LNCaP clone FGC (cell line): ENCODE measurements around a stretch of chr14.

GRCh38 chr14:76772704-76773412 is 11.6 kb downstream of the VASH1 start:
- RRBS, 2 experiments: no CpG with 5 or more reads among the region's 13 CpGs

DNA sequence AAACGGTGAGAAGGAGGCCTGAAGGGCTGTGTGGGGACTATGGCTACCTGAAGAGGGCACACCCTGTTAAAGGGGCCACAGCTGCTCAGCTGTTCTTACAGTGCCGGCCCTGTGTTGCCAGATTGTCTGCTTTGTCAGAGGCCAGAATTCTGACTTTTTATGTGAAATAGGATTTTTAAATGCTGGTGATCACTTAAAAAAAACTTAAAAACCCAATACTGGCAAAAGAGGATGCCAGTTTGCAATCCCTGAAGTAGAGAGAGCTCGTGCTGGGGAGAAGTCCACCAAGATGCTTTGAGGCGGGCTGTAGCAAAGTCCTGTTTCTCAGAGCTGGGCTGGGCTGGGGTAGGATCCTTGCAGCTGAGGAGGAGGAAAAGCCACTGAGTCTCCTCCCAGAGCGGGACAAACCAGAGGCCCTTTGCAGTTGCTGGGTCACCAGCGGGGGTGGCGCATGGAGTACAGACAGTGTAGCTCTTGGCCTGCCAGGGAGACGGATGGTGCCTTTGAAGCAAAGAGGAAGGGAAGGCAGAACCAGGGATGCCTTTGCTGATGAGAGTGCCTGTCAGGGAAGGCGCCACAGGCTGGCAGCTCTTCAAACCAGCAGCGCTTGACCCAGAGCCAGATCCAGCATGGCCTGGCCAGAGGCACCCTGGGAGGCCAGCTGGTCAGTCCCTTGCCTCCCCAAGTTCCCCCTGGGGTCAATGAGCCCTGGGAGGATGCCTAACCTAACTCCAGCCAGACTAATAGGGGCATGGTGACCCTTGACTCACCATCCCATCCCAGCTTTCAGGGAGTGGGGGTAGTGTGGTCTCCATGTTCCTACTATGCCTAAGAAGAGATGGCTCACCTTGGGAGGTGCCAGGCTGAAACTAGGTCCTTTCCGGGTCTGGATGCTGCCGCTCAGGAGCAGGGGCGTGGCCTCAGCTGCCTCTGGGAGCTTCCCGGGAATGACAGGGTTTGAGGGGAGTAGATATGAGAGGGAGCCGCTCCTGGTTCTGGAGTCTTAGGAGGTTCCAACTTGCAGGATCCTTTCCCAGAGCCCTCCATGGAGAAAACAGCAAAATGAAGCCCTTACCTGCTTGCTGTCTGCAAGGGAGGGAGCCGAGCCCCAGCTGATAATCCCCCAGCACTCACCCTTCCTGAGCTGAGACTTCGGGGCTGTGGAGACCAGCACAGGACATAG is 19.7 kb downstream of the VASH1 start:
- RRBS, 2 experiments: 88 to 94% methylated on average over 4 of the region's 17 CpGs

DNA sequence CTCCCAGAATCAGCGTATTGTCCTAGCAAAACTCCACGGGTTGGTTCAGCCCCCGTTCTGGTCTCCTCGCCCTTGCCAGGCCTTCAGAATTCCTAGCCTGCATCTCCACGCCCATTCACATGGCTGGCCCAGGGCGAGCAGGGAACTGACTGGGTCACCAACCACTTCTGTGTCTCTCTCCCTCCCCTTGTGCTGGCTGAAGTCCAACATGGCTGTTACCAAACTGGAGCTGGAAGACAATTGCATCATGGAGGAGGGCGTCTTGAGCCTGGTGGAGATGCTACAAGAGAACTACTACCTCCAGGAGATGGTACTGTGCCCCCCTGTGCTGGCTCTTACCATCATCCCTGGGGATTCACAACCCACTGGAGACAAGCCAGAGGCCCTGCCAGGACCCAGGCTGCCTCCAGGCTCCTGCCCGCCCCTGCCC is 9.8 kb downstream of the LRRC74A start:
- RRBS, 2 experiments: no CpG with 5 or more reads among the region's 8 CpGs

GRCh38 chr14:76894263-76894798 is 68.1 kb downstream of the LRRC74A start:
- RRBS, 2 experiments: no CpG with 5 or more reads among the region's 6 CpGs

DNA sequence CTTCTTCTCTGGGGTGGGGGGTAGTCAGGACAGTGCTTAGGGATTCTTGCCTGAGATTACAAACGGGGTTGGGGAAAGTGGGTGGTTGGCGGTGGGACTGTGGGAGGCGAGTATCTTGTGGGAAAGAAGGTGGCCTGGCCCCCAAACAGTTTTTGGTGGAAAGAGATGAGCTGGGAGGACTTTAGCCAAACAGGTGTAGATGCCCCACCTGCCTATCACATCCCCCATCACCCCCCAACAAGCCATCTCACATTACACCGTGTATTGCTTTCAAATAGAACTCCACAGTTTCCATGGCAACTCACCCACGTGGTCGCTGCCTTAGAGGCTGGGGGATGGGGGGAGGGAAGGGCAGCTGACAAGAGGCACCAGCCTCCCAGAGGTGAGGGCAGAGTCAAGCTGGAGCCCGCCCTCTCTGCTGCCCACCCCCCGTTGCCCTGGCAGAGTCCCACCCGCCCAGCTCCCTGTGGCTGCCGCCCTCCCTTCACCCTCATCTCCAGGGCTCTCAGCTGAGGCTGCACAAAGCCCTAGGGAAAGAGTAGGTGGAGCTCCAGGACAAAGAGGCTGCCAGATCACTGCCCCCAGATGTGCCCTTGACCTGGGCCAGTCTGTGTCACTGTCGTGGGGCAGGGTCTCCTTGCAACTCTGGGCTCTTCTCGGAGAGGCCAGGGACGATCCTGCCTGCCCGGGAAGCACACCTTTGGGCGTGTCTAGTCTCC is 98.4 kb downstream of the LRRC74A start:
- RRBS, 2 experiments: 89 to 94% methylated on average over 2 of the region's 15 CpGs

DNA sequence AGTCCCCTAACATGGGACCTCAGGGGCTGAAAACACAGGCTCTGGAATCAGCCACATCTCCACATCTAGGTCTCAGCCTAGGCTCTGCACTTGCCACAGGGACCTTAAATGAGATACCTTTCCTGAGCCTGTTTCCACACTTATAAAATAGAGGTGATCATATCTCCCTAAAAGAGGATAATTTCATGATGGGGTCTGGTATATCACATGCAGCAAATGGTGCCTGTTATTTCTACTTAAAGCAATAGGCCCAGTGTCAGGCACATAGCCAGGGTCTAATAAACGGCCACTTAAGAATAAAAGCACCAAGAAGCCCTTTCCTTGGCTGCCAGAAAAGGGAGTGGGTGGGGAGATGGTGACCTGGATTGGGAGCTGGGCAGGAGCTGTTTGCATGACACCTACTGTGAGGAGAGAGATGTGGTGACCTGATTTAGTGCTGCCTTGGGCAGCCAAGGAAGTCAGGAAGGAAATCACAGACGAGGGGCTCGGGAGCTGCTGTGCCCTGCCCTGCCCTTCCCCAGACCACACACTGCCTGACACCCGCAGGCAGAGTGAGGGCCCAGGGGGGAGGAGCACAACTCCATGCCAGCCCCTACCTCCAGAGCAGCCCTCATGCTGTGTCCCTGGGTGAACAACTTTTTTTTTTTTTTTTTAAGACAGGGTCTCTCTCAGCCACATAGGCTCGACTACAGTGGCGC is 71.1 kb downstream of the IRF2BPL start:
- RRBS, 2 experiments: no CpG with 5 or more reads among the region's 6 CpGs

- RRBS, 2 experiments: no CpG with 5 or more reads among the region's 14 CpGs
Measured at GRCh38 chr14:77041104-77041591, 12.6 kb upstream of the IRF2BPL start.

DNA sequence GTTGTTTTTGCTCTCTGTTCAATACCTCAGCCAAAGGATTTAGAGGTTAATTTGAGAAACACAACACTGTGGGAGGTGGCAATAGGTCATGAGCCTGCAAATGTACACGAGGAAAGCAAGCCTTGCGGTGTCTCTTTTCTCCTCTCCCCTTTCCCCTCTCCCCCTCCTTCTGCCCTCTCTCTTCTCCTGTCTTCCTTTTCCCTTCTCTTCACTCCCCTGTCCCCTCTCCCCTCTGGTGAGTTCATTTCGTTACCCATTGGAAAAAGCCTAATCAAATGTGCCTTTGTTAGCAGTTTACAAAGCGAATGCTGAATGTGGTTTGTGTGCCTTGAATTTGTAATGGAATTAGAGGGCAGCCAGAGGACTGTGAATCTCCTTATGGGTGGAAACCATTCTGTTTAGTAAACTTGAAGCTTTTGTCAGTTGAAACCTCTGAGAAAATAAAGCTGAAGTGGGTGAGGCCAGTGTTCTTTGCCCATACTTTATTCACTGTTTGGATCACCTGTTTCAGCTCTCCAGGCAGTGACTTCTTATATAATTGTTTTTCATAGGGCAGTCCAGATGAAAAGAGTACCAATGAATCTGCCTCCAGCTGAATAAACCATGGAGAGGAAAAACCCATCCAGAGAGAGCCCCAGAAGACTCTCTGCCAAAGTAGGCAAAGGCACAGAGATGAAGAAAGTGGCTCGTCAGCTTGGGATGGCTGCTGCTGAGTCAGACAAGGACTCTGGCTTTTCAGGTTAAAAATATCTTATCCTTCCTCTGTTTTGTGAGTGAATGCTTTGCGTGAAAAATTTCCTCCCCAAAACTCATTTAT is 7.3 kb downstream of the CIPC start:
- RRBS, 2 experiments: no CpG with 5 or more reads among the region's 6 CpGs

DNA sequence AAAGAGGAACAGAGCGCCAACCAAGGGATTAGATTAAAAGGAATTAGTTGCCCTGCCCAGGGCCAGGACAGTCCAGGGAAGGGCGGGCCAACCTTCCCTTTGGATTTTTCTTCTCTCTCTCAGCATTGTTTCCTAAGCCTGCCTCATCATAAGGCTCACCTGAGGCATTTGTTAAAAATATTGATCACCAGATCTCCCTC is 8.7 kb downstream of the CIPC start:
- RRBS, 2 experiments: no CpG with 5 or more reads among the region's 2 CpGs

DNA sequence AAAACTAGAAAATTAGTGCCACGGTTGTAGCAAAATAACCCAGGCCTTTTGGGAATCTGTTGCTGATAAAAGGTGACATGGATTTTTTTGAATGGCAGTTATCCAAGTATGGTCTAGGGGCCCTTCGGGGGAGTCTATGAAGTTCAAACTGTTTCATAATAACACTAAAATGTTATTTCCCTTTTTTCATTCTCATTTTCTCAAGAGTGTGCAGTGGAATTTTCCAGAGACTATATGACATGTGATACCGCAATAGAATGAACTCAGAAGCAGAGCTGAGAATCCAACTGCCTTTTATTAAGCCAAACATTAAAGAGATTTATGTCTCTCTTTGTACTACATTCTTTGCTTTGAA is 26.9 kb downstream of the GSTZ1 start:
- RRBS, 2 experiments: no CpG with 5 or more reads among the region's 3 CpGs

DNA sequence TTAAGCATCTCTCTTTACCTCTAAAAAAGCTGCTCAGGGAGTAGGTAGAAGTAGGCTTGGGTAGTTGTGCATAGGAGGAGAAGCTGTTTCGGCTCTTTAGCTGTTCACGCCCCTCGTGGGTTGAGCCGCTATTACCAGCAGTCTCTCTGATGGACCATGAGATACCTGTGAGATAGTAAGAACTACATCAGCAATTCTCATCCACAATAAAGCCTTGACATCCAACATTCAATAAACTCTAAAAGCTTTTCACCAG is 6.3 kb downstream of the VIPAS39 start:
- RRBS, 2 experiments: no CpG with 5 or more reads among the region's 4 CpGs

GRCh38 chr14:77907393-77908281 is 107.7 kb downstream of the ADCK1 start:
- RRBS, 2 experiments: no CpG with 5 or more reads among the region's 17 CpGs

DNA sequence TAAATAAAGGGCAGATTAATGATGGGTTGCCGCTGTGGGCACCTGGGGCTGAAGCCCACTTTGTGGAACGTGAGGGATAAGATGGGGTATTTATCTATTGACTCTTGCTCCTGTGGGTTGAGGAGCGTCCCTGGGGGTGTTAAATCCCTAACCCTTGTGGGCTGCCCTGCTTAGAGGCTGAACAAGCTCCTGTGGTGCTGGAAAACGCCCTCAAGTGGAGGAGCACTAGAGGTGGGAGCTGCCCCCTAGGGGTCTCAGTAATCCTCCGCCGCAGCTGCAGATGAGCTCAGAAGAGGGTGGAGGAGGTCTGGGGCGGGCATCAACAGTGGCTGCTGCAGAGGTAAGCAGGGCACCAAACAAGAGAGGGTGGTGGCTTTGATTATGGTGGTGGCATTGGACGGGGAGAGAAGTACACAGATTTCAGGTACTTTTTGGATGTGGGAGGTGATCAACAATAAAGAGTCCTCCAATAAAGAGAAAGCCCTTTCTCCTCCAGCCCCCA is 179.7 kb downstream of the ADCK1 start:
- RRBS, 2 experiments: no CpG with 5 or more reads among the region's 8 CpGs

GRCh38 chr14:78566021-78566408 is 395.8 kb downstream of the NRXN3 start:
- RRBS, 2 experiments: no CpG with 5 or more reads among the region's 7 CpGs

DNA sequence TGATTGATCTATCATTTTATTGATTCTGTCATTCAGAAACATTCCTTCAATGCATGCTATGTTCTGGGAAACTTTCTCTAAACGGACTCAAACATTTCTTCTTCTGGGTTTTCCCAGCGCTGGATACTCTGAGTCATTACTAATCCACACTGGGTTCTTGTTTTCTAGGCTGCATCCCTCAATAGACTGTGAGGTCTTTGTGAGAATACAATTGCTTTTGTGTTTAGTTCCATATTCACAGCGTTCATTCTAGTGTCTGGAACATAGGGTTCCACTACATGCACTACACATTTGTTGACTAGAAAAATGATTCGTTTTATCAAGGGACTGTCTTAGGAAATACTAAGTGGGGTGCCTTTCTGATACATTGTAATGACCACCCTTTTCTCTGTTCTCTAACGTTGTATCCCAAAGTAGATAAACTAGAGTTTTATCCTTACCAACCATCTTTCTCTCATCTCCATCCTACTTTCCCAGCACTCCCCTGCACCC is 878.7 kb downstream of the DIO2 start:
- RRBS, 2 experiments: no CpG with 5 or more reads among the region's 5 CpGs

DNA sequence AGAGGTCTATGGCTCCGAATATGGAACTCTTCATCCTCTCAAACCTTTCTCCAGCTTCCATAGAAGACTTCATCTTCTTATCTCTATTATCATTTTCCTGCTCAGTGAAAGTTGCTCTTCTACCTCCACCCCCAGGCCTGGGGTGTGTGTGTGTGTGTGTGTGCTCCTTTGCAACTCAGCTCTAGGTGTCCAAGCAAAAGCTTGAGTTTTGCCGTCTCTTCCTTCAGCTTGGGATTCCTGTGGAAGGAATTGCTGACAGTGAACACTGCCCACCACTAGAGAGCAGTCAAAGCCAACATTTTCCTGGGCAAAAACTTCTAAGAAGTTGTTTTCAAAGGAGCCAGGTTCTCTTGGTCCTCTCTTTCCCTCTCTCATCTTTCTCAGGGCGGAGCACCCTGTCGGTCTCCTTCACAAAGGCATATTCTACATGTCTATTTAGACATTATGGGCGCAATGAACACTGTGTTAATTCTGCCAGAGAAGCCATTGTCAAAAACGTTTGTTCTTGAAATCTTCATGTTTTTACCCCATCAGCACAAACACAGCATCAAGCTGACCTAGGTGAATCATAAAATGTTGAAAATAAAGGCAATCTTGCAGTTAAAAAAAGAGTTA is 155.1 kb downstream of the DIO2 start:
- RRBS, 2 experiments: no CpG with 5 or more reads among the region's 6 CpGs

GRCh38 chr14:80387335-80388064 is 176.2 kb upstream of the DIO2 start:
- RRBS, 2 experiments: no CpG with 5 or more reads among the region's 8 CpGs

DNA sequence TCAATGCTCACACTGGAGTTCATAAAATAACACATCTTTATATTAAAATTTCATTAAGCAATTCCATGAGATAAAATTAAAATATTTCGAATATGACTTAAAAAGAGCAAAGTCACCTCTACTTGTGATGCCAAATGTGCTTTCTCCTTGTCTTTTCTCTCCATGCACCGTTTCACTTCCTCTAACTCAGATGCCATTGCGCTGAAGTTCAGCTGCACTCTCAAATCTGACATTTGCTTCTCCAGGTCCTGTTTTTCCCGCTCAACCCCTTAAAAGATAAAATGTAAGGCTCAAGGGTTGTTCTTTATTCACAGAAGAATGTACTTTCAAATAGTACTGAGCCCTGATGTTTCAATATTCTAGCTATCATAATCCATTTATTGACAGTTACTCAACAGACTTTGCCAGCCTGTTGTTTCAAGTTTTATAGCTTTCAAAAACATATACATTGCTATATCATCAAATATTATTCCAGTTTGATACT is 110.5 kb downstream of the CEP128 start:
- RRBS, 2 experiments: no CpG with 5 or more reads among the region's 4 CpGs

GRCh38 chr14:80899846-80900401 is 41.6 kb downstream of the CEP128 start:
- RRBS, 2 experiments: no CpG with 5 or more reads among the region's 7 CpGs

- RRBS, 2 experiments: no CpG with 5 or more reads among the region's 4 CpGs
Measured at GRCh38 chr14:80939241-80939577, 2.3 kb downstream of the CEP128 start.